LNCaP clone FGC (cell line): ENCODE results near the genes H2AC16 and OR2B2.

- RRBS, 2 experiments: no CpG with 5 or more reads among the region's 9 CpGs
Observed at GRCh38 chr6:27298121-27298602, 13.9 kb downstream of the POM121L2 start.

DNA sequence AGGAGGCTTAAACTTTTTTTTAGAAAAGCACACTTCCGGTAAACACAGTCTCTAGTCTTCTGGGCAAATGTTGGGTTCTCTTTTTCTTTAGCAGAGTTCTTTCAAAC is 6.7 kb upstream of the ZNF184 start:
- RRBS, 2 experiments: no CpG with 5 or more reads among the region's 1 CpG

GRCh38 chr6:27553042-27553948 is 80.4 kb upstream of the ZNF184 start:
- RRBS, 2 experiments: 29 to 41% methylated on average over 3 of the region's 24 CpGs

GRCh38 chr6:27605526-27606166 is 132.7 kb upstream of the ZNF184 start:
- RRBS, 2 experiments: no CpG with 5 or more reads among the region's 23 CpGs

DNA sequence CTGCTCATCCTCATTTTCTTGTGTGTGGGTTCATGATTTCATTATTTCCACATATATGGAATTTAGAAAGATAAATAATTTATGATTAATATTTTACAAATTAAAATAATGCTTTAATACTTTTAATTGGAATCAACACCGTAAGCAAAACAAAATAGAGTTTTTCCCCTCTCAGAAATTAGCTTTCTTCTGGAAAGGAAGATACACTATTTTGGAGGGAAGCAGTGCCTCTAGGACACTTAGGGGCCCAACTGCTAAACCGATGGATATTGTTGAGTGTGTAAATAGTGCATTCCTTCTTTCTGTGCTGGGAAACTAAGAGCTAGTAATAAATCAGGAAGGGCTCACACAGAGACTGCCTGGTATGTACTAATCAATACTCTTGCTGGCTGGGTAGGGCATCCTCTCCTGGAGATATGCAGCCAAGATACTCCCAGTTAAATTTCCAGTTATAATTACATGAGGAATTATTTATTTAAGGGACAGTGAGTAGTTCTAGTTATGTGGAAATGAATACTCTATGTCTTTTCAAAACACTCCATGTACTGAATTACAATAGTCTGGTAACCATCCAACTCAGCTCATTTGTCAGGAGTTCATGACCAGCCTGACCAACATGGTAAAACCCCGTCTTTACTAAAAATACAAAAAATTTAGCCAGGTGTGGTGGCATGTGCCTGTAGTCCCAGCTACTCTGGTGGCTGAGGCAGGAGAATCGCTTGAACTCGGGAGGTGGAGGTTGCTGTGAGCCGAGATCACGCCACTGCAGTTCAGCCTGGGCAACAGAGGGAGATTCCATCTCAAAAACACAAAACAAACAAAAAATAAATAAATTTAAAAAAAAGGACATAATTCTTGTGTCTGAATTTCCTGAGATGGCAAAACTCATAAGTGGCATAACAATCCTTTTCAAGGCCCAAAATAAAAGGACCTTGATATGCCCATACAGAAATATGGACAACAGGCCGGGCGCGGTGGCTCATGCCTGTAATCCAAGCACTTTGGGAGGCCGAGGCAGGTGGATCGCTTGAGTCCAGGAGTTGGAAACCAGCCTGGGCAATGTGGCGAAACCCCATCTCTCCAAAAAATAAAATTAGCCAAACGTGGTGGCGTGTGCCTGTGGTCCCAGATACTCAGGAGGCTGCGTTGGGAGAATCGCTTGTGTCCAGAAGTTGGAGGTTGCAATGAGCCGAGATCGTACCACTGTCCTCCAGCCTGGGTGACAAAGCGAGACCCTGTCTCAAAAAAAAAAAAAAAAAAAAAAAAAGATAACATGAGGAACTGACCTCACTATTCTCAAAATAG is 2.2 kb downstream of the H2AC14 start:
- RRBS, 2 experiments: no CpG with 5 or more reads among the region's 20 CpGs

DNA sequence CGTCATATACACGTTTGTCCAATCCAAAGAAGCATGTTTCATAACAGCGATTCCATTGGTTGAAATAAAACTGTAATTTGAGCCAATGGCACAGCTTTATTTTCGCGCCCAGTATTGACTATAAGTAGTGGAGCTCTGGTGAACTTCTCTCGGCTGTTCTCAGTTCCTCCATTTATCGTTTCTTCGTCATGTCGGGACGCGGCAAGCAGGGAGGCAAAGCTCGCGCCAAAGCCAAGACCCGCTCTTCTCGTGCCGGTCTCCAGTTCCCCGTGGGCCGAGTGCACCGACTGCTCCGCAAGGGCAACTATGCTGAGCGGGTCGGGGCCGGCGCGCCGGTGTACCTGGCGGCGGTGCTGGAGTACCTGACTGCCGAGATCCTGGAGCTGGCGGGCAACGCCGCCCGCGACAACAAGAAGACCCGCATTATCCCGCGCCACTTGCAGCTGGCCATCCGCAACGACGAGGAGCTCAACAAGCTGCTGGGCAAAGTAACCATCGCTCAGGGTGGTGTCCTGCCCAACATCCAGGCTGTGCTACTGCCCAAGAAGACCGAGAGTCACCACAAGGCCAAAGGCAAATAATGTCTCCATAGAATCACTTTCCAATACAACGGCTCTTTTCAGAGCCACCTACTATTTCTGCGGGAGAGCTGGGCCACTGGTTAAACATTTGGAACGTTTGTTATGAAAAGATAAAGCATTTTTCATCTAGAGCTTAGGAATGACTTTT is at the start of gene H2AC16:
Gene H2AC16 (plus strand): TSS at position 151 of the 729 bp plus-strand sequence.
- RRBS, 2 experiments: no CpG with 5 or more reads among the region's 45 CpGs

DNA sequence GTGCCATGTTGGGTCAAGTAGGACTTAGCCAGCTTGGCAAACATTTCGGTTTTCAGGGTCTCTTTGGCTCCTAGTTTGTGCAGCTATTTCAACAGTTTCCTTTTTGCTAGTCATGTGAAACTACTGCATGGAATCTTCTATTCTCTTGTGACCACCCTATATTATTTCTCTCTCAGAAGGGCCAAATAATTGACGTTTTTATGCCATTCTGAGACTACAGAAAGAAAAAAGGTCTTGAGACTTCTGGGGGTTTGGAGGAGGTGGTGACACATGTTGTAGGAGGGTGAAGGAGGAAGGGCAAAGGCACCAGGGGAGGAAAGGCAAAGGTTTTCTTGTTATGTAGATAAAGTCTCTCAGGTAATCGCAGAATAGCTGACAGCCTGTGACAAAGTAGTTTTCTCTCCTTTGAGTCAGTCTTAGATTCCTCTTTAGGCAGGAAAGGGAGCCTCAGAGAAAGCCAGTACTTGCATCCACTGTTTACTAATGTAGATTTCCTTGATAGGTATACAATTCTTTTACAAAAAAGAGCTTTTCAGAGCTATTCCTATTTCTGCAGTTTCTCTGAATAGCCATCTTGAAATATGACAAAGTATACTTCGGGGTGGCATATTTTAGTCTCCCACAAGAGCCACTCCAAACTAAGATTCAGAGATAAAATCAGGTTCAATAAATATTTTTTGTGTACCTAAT is 2.1 kb downstream of the H3C12 start:
- RRBS, 2 experiments: no CpG with 5 or more reads among the region's 4 CpGs

DNA sequence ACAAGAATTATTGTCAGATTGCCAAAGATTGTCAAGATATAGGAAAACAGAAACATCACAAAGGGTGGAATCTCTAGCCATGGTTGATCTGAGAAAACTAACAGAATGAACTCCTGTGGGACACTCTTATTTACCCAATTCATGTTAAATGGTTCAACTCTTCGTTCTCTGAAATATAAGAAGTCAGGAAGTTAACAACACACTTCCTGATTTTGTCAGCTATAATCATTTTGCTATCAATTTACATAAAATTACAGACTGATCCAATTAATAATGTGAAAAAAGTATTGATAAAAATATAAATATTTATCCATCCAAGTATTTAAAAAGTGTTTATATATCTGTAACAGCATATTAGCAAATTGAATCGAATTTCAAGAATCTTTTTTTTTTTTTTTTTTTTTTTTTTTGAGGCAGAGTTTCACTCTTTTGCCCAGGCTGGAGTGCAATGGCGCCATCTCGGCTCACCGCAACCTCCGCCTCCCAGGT is at the start of gene OR2B2:
Gene OR2B2 (minus strand): TSS at position 220 of the 489 bp plus-strand sequence.
- RRBS, 2 experiments: no CpG with 5 or more reads among the region's 6 CpGs

GRCh38 chr6:28226811-28227693 is 2.0 kb downstream of the ZSCAN9 start:
- RRBS, 2 experiments: no CpG with 5 or more reads among the region's 7 CpGs

DNA sequence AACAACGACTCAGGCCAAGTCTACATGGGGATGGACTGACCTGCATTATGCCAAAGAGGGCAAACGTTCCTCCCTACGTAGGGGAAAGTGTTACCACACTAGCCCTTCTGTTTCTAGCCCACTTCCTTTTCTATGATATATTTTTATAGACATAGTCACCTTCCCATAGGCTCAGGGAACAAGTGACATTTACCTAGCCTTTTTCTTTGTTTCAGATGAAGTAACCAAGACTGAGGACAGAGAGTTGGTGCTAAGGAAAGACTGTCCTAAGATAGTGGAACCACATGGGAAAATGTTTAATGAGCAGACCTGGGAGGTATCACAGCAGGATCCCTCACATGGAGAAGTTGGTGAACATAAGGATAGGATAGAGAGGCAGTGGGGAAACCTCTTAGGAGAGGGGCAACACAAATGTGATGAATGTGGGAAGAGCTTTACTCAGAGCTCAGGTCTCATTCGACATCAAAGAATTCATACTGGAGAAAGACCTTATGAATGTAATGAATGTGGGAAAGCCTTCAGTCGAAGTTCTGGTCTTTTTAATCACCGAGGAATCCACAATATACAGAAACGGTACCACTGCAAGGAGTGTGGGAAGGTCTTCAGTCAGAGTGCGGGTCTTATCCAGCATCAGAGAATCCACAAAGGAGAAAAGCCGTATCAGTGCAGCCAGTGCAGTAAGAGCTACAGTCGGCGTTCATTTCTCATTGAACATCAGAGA is 7.4 kb downstream of the ZSCAN9 start:
- RRBS, 2 experiments: no CpG with 5 or more reads among the region's 11 CpGs

- RRBS, 2 experiments: no CpG with 5 or more reads among the region's 17 CpGs
Observed at GRCh38 chr6:28353753-28355119, 4.5 kb downstream of the ZKSCAN3 start.

DNA sequence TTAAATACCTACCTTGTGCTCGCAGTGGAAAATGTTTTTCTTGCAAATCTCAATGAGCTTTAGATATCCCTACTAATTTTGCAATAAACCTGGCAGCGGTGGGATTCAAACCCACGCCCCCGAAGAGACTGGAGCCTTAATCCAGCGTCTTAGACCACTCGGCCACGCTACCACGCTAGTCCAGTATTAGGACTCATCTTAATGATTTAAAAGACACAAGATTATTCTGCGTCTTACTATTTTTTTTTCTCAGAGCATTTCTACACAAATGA is 35.2 kb upstream of the ZSCAN23 start:
- RRBS, 2 experiments: no CpG with 5 or more reads among the region's 9 CpGs

DNA sequence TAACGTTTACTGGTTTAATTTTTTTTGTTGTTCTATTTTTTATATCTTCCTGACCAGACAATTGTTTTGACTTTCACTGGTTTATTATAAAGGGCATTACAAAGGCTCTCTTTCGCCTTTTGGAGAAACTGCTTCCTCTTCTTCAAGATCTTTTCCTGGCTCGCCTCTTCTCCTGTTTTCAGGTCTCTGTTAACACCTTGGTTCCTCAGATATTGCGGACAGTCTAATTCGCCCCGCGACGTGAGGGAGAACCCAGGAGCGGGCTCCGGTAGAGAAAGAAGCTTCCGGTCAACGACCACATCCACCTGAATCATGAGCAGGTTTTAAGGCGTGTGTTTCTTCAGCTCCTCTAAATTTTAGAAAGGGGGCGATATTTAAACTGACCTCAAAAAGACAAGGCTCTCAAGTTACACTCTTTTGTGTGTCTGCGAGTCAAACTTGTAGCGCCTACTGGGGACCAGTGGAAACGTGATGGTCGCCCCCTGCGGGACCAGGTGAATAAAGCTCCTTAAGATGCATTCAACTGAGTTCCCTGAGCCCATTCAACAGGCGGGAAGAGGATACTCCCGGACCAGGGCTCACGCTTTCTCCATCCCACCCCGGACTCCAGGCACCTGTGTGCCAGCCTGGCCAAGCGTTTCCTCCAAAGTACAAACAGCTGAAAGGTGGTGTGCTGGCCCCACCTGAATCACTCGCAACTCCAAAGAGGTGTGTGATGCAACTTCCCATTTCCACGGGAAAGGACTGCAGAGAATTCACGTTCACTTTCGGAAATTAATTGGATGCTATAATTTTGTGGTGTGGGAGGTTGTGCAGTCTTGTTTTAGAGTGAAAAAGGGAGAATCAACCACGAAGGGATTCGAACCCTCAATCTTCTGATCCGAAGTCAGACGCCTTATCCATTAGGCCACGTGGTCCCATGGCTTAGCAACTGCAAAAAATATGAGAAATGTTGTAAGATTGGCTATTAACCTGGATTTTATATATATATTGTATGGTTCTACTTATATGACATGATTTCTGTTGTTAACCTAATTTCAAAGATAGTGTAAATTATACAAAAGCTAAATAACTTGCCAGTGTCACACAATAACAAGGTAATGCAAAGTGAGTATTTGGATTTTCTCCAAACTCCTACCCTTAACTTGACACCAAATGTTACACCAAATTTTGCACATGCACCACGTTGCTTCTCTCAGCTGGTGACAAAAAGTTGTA is 17.0 kb downstream of the GPX5 start:
- RRBS, 2 experiments: no CpG with 5 or more reads among the region's 34 CpGs

DNA sequence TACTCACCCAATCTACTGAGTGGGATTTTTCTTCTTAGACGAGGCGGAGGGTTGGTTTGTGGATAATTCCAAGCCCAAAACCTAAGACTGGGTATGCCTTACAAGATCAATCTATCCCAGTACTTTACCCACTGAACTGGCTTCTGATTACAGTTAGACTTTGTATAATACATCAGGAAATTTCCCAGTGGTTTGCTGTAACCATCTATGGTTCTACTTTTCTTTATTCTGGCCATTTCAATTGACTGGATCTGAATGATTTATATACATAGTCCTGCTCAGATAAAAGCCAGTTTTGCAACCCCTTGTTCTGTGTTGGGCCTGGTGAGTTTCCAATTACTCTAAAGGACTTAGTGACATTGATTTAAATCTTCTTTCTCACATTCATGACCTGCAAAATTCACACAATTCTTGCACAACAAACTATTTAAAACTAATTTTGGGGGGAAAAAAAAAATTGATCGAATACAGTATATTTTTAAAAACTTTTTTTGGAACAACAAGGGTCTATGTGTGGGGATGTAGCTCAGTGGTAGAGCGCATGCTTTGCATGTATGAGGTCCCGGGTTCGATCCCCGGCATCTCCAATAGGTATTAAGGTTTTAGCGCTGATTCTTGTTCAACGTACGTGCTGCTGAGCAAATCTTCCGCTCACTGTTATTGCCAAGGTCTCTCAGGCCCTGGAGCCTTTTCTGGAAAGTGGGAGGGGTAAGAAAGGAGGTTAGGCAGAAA is 56.0 kb upstream of the SCAND3 start:
- RRBS, 2 experiments: no CpG with 5 or more reads among the region's 11 CpGs

- RRBS, 2 experiments: no CpG with 5 or more reads among the region's 15 CpGs
Observed at GRCh38 chr6:28720300-28720842, 133.3 kb upstream of the SCAND3 start.

- RRBS, 2 experiments: no CpG with 5 or more reads among the region's 22 CpGs
Observed at GRCh38 chr6:28758050-28758985, 165.5 kb downstream of the TRIM27 start.

- RRBS, 2 experiments: no CpG with 5 or more reads among the region's 13 CpGs
Observed at GRCh38 chr6:28807636-28808321, 116.0 kb downstream of the TRIM27 start.

GRCh38 chr6:28811883-28812304 is 111.9 kb downstream of the TRIM27 start:
- RRBS, 2 experiments: no CpG with 5 or more reads among the region's 7 CpGs

DNA sequence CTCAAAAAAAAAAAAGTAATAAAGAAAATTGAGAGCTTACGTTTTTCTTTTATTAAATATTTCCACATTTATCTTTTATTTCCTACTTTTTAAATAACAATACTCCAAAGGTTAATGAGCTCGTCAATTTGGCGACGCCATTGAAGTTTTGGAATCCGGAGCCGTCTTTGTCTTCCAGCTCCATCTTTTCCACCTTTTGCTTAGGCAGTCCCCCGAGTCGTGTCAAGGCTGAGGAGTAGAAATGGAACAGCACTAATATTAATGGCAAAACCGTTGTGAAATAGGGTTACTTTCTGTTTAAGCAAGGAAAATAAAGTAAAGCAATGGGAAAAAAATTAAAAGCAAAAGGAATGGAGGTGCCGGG is 85.7 kb downstream of the TRIM27 start:
- RRBS, 2 experiments: no CpG with 5 or more reads among the region's 10 CpGs

DNA sequence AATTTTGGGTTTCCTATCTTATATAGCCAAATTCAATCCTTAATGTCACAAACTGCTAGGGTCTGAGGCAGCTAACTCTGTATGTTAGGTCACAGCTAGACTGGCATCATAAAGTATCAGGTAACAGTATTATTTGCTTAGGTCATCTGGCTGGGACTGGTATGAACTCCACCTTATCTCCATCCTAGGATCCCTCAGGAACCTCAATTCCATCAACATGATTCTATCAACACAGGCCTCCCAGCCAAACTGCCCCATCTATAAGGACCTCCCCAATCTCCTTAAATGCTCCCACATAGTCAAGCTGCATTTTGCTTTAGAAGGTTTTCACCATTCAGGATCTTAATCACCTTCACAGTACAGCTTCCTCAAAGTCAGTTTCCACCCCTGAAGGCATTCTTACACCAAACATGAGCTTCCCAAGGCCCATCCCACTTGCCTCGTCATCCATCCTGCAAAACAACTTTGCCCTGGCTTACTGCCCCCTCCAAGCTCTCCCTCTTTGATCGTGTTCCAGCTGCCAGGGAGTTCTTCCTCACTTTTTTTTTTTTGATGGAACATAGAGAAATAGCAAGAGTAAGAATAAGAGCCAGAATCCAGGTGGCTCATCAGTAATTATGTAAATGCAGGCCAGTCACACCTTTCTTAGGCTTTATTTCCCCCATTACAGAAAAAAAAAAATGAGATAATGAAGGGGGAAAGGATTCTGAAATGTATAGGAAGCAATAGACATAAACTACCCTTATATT is 12.9 kb downstream of the TRIM27 start:
- RRBS, 2 experiments: no CpG with 5 or more reads among the region's 2 CpGs